Occipital lobe (tissue), 2 donors: ENCODE measurements around the genes SMIM5 and SRP68.

- RAMPAGE, long total RNA: no peak
Measured at GRCh38 chr17:75135042-75135768, 3.7 kb upstream of the NT5C start.

DNA sequence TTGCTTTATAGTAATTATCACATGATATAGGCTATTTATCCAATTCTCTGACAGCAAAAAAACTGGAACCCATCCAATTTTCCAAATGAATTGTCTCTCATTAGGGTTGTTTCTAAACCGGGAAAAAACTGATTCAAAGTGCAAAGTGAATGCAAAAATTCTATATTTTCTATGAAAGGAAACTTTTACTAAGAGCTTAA, 5.5 kb upstream of the NT5C start:
- RAMPAGE, long total RNA: no peak

- RAMPAGE, long total RNA: no peak
Measured at GRCh38 chr17:75209681-75210124, 4.2 kb downstream of the NUP85 start.

DNA sequence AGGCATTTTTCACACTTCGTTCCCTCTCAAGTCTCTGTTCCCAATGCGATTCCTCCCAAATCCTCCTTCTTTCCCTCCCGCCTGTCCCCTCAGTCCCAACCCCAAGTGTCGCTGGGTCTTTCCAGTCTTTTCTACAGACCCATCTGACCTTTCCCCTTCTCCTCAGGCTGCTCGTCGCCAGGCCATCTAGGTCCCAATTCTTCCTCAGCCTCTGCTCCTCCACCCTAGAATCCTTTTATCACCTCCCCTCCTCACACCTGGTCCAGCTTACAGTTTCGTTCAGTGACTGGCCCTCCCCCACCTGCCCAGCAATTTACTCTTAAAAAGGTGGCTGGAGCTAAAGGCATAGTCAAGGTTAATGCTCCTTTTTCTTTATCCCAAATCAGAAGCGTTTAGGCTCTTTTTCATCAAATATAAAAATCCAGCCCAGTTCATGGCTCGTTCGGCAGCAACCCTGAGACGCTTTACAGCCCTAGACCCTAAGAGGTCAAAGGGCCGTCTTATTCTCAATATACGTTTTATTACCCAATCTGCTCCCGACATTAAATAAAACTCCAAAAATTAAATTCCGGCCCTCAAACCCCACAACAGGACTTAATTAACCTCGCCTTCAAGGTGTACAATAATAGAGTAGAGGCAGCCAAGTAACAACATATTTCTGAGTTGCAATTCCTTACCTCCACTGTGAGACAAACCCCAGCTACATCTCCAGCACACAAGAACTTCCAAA, 7.2 kb downstream of the GGA3 start:
- RAMPAGE, long total RNA: no peak

DNA sequence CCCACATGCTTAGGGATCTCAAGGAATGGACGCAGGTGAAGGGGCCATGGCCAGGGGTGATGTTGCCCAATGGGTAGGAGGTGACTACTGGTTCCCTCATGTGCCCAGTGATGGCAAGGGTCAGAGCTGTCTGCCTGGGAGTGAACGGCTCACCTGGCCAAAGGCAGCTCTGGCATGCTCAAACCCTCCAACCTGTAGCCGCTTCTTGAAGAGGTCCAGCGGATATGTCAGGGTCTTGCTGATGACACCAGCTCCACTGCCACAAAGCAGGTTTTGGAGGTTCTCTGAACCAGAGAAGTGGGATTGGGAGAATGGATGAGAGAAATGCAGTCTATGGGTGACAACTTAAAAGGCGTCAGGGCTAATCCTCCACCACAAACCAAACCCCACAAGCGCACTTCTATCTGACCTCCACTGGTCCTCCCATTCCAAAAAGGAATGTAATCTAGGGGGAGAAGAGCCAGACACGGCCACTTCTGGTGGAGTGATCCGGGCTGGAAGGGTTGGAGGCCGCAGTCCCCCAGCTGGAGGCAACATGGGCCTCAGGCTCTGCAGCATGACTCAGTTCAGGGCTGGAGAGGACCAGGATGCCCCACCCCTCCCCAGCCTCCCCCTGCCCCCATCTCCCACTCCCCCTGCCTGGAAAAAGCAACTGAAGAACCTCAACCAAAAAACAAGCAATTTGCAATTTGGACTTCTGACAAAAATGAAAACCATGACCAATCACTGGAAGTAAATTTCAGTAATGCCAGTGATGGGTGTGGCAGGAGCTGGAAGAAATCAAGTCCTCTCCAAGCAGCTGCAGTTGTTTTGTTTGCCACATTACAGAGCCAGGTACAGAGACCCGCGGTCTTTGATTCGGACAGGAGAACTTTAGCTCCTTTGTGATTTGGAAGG, 6.4 kb upstream of the MIF4GD start:
- RAMPAGE, long total RNA: no peak

DNA sequence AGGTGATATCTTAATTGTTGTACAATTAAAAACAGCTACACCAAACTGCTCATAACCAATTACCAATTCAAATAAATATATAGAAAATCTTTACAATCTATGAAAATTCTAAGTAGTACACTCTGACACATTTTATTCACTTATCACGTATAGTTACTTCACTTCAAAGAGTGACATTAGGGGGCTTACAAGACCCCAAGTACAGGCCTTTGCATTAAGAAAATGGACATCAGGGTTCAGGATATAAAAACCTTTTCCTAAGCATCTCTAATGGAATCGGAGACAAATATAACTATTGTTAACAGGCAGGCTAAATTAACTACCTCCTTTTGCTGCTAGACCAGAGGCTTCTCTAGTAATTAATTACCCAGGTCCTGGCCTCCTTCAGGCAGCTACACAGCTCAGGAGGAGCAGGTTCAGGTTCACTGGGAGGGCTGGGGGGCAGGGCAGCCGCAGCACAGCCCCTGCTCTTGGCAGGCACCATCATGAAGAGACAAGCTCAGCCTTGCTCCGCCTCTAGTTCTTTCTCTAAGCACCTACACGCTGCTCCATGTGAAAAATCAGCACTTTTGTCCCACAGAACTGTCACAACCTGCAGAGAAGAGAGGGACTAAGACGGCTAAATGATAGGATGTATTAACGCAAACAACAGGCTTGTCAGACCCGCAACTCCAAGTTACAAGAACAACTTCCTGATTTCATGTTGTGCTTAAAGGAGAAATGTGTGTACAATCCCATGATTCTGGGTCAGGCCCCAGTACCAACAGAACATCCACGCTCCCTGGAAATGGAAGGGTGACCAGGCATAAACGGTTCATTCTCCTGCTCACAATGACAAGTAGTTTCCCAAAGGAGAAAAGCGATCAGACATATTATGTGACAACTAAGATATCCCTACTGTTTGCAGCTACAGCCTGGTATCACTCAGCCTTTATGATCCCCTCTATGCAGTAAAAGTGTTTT, 53.4 kb downstream of the GRB2 start:
- RAMPAGE, long total RNA: no peak

GRCh38 chr17:75374561-75375512, 30.6 kb downstream of the GRB2 start:
- RAMPAGE, long total RNA: no peak

DNA sequence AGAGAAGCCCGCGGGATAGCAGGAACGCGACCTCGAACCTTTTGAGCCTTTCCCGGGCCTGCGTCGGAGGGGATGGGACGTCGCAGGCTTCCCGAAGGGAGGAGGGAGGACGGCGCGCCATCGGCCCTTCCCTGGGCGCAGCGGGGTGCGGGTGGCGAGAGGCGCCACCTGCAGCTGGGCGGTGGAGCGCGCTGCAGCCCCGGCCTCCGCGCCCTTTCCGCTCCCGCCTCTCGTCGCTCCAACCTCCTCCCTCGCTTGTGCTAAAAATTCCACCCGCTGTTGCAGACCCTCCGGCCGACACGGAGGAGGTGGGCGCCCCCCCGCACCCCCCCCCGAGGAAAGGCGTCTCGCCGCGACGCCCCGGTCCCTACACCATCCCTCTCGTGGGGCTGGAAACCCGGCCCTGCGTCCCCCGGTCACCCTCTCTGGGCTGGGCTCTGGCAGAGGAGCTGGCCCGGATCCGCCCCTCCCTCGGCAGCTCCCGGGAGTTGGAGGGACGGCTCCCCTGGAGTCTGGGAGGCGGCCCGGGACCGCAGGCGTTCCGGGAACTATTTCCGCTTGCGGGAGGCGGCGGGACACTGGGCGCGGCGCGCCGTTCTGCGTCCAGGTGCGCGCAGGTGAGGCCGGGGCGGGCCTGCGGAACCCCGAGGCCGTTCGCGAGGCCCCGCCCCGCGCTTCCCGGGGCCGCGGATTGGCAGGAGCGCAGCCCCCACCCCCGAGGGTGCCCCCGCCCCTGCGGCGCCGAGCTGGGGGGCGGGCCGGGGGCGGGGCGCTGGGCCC, 440 bp upstream of the LLGL2 start:
- RAMPAGE, long total RNA: no peak

- RAMPAGE, long total RNA: no peak
Measured at GRCh38 chr17:75633348-75634324, at the start of gene SMIM5. Gene SMIM5, plus strand, starts transcription at chr17:75633434.

DNA sequence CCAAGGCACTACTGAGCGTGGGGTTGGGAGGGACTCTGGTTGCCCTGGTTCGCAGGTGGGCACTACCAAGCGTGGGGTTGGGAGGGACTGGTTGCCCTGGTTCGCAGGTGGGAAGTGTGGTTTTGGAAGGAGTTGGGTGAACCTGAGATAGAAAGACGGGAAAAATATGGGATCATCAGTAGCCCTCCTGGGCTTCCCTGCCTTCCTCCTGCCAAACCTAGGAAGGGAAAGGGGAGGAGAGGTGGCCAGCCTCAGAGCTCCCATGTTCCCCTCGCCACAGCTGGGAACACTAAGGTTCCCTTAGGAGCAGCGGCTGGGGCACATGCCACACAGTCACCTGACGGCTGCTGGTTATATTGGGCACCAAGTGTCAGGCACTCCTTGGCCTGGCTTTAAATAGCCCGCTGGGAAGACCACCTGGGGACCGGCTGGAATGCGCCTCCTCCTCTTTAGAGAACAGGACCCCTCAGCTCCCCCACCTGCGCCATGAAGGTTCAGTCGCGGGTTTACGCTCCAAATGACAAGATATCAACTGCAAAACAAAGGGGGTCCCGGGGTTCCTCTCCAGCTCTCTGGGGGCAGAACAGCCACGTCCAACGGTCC, 3.1 kb downstream of the SMIM5 start:
- RAMPAGE, long total RNA: no peak

DNA sequence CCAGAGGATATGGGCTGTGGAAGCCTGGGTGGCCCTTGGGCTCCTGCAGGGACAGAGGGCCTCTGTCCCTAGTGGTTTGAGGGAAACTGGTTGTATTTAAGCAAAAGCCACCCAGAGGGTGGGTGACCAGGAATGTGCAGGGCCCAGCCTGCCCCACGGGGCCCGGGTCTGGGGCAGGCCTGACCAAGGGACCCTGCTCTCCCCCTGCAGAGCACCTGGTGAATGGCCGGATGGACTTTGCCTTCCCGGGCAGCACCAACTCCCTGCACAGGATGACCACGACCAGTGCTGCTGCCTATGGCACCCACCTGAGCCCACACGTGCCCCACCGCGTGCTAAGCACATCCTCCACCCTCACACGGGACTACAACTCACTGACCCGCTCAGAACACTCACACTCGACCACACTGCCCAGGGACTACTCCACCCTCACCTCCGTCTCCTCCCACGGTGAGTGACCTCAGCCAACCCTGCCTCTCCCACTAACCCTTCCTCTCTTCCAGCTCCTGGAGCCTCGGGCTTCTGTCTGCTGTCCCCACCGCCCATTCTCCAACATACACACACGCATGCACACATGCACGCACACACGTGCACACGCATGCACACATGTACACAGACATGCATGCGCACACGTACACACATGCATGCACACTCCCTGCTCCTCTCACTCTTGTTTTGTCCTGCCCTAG, 10.5 kb downstream of the GALK1 start:
- RAMPAGE, long total RNA: no peak

- RAMPAGE, long total RNA: no peak
Measured at GRCh38 chr17:75764037-75764573, 887 bp downstream of the GALK1 start.

DNA sequence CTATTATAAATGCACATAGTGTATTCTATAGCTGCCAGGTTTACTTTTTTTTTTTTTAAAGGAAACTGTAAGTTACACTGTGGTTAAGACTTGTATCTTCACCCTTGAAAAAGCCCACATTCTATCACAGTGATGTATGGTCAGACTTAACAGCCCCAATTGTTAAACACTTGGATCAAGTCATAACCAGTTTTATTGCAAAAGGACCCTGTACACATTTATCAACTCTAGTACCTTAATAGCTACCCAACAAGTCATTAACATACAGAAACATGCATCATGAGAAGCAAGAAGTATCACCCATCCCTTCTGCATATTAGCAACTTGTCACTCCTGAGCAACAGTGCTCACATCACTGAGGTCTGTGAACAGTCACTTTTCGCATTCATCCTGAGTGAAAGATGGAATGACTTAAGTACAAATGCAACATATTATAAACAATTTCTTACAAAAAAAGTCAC, 1.5 kb downstream of the H3-3B start:
- RAMPAGE, long total RNA: no peak

GRCh38 chr17:75821839-75822864, 22.1 kb downstream of the UNC13D start:
- RAMPAGE, long total RNA: no peak

- RAMPAGE, long total RNA: no peak
Measured at GRCh38 chr17:75843580-75843949, 639 bp downstream of the UNC13D start.

- RAMPAGE, long total RNA: no peak
Measured at GRCh38 chr17:75869069-75870377, 8.9 kb downstream of the TRIM47 start.

- RAMPAGE, long total RNA: no peak
Measured at GRCh38 chr17:76060815-76061353, 11.4 kb downstream of the SRP68 start.

DNA sequence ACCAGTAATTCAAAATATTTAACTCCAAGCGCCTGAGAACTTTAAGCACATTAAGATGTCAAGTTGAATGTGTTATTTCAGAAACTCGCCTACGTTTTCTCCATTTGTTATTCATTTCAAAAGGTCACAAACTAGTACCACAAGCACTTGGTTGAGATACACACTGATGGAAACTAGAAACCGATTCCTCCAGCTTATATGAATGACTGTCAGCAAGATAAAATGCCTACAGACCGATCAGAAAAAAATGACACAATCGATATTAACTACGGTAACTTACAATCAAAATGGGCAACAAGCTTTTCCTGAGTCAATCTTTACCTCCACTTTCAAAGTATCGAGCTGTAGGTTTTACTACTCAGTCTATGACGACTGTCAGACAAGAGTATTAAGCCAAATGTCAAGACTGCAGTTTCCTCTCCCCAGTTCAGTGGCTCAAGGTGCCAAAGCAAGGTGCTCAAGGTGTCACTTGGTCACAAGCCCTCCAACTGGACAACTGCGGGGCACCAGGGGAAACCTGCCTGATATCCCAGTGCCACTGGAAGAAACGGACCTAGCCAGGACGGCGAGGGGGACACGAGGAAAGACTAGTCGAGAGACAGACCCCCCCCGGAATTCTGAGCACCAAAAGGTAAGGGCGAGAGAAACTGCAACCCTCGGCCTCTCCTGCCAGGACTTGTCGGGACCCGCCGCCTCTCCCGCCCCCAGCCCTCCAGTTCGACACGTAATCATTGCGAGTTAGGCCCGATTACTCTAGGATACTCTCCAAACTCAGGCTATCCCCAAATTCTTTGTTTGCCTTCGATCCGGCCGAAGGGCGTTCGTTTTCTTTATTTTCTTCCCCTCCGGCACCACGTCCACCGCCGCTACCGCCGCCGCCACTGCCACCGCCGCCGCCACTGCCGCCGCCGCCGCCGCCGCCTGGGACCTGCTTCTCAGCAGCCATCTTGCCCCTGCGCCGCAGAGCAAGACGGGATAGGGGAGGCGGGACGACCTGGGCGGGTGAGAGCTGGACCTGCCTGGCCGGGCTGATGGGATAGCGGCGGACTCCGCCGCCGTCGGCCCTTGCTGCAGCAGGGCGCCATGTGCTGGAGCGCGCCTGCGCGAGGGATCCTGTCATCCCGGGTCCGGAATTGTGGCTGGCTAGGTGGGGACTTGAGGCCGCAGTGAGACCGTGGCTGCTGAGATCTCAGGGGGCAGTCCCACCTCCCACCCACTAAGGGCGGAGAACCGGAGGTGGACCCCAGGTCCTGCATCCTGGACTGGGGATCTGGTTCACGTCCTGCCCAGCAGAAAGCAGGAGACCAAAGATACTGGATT, at the start of gene SRP68:
SRP68 (minus strand) TSS at position 972 of the 1,320 bp plus-strand sequence.
- RAMPAGE, long total RNA: no peak

DNA sequence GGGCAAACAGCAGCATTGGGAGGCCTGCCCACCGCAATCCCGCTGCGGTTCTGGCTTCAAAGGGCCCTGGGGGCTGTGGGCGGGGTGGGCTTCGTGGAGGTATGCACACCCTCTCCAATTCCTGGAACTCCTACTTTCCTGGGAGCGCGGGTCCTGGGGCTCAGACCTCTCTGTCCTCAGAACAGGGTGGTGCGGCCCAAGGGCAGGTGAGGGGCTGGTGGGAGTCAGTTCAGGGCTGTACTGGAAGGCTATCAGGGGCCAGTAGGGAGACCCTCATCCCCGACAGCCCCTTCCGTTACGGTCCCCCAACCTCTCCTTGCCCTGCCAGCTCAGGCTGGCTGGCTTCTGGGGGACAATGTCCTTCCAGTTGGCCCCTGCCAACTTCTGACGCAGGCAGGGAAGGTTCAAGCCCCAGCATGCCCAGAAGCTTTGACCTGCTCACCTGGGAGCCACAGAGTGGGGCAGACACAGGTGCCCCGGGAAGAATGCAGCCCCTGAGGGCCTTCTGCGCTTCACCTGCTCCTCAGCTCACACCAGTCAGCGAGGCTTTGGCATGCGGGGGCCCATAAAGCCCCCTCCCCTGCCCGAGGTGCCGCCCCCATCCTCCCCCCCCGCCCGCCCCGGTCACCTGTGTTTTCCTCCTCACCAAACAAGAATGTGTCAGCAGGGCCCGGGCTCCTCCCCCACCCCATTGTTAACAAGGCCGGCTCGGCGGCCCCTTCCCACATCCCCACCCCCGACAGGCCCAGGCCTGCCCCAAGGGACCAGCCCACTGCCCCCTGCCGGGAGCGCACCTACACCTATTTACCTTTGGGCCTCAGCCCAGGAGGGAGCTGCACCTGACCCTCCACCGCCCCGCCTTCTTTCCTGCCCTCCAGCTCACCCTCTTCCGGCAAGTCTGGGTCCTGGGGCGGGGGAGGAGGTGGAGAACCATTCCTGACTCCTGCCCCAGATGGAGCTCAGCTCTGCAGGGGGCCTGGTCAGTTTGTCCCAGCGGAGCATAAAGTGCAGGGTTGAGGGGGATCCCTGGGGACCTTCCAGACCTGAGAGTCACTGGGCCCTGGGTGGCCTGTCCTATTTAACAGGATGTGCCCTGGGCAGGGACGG, 8.7 kb downstream of the FOXJ1 start:
- RAMPAGE, long total RNA: no peak

GRCh38 chr17:76222076-76222640, 18.1 kb downstream of the RNF157 start:
- RAMPAGE, long total RNA: no peak